ENCODE measurements around a stretch of chr6.

- PRO-cap, result no peak
These were observed 70.8 kb downstream of the SOX4 start for GRCh38 chr6:21663887-21665154.

DNA sequence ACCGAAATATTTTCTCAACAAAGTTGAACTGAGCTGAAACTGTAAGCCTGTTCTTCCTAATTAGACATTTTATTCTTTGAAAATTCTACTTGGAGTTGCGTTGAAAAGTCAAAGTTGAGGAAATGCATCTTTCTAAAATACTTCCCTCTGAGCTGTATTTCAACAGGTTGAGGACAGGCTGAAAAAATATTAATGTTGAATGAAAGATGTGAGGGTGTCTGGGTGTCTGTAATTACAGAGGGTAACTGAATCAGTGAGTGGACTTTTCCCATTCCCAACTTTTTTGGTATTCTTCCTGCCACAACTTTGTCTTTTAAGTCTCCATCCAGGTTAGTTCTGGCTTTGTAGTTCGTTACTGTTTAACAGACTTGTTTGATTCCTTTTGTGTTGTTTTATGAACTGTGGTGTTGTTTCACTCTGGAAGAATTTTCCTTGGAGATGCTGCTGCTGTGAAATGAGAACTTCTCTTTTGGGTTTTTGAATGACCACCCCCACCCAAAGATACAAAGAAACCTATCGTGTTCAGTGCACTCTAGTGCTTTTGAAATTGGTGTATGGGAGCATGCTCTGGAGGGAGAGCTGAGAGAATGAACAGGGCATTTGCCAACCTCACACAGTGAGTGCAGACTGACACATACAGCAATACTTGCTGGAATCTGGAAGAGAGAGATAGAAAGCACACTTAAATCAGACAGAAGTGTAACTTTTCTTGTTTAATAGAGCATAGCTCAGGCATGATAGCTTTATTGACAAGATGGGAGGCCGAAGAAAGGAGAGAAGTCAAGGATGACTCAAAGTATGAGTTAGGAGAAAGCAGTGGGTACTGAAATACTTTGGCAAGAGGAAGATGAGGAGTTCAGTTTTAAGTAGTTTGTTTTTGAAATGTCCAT, 293.0 kb downstream of the SOX4 start:
- PRO-cap, result no peak

- PRO-cap, result no peak
These were observed 342.9 kb downstream of the PRL start for GRCh38 chr6:21953717-21954580.

DNA sequence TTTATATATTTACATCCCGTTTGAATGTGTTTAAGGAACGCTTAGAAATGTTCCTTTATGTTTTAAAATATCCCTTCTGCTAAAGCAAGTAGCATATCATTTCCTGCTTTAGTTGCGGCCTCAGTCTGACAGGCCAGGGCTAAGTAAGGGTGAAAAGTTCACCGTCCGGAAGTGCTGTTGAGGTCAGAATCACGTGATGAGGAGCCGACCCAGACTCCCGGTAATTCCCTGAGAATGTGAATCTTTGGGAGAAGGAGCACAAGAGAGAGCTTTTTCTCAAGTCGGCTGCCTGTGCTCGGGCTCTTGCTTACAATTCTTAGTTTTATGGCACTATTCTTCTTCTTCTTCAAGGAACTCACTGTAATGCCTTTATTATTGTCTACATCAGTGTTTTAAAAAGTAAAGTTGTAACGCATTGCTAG, 309.4 kb downstream of the PRL start:
- PRO-cap, result unidirectional peak, plus-strand start at position 239 of the sequence

DNA sequence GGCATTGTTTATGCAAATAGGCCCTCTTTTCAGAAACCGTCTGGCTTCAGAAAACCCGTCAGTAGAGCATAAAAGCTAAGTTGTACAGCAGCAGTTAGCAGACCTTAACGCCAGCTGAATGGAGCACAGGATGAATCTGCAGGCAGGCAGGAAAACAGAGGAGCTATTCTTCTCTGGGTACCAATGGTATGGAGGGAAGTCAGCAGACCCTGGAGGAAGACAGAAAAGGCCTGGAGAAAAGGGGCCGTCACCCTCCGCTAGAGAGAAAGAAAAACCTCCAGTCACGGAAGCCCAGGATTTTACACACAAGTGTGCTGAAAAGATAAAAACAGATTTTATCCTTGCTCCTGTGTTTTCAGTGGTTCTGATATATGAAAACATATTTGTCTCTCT, 215.7 kb downstream of the HDGFL1 start:
- PRO-cap, result no peak

DNA sequence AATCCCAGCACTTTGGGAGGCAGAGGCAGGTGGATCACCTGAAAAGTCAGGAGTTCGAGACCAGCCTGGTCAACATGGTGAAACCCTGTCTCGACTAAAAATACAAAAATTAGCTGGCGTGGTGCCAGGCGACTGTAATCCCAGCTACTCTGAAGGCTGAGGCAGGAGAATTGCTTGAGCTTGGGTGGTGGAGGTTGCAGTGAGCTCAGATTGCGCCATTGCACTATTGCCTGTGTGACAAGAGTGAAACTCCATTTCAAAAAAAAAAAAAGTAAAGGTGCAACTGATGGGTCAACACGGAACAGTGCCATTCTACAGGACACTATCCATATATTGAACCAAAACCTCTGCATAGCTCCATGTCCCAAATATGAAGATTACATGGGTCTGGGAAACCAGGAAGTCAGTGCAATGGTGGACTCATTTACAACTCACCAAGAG, 673.3 kb downstream of the HDGFL1 start:
- PRO-cap, result no peak

DNA sequence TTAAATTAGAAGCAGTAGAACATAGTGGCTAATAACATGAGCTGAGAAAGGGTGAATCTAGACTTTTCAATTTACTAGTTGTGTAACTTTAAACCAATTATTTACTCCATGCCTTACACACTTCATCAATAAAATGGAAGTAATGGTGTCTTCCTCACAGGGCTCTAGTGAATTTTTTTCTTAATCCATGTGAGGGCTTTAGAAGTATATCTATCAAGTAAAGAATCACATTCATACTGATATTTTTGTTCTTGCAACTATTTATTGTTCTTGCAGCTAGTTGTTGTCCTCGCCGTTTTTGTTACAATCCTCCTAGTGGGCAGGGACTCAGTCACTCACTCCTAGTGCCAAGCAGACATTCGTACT, 30.4 kb downstream of the NRSN1 start:
- PRO-cap, result no peak

GRCh38 chr6:24504695-24505050, 9.9 kb downstream of the ALDH5A1 start:
- PRO-cap, result no peak

- PRO-cap, result no peak
These were observed 22.7 kb downstream of the ALDH5A1 start for GRCh38 chr6:24517424-24517929.

DNA sequence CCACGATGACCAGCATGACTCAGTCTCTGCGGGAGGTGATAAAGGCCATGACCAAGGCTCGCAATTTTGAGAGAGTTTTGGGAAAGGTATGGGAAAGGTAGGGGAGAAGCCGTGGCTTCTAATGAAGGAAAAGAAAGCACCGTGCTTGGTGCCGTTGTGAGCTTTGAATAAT, 268 bp downstream of the ACOT13 start:
- PRO-cap, result bidirectional peak, plus-strand start at position 22 of the sequence, minus-strand start outside the sequence

GRCh38 chr6:24667431-24667820, 549 bp downstream of the ACOT13 start:
- PRO-cap, result bidirectional peak, plus-strand start at chr6:24667579, minus-strand start at chr6:24667549

GRCh38 chr6:24718889-24718965, 227 bp downstream of the C6orf62 start:
- PRO-cap, result no peak

DNA sequence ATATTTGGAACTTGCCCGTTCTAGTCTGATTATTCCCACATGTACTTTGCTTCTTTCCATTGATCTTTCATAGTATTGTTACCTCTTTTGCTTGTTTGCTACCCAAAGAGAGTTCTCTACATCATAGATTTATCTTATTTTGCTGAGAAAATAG, 303 bp upstream of the ARMH2 start:
- PRO-cap, result no peak

GRCh38 chr6:24908727-24909397, 26.9 kb downstream of the RIPOR2 start:
- PRO-cap, result no peak

GRCh38 chr6:24910560-24911490, 24.9 kb downstream of the RIPOR2 start:
- PRO-cap, result no peak

GRCh38 chr6:24911491-24911784, 24.3 kb downstream of the RIPOR2 start:
- PRO-cap, result no peak

DNA sequence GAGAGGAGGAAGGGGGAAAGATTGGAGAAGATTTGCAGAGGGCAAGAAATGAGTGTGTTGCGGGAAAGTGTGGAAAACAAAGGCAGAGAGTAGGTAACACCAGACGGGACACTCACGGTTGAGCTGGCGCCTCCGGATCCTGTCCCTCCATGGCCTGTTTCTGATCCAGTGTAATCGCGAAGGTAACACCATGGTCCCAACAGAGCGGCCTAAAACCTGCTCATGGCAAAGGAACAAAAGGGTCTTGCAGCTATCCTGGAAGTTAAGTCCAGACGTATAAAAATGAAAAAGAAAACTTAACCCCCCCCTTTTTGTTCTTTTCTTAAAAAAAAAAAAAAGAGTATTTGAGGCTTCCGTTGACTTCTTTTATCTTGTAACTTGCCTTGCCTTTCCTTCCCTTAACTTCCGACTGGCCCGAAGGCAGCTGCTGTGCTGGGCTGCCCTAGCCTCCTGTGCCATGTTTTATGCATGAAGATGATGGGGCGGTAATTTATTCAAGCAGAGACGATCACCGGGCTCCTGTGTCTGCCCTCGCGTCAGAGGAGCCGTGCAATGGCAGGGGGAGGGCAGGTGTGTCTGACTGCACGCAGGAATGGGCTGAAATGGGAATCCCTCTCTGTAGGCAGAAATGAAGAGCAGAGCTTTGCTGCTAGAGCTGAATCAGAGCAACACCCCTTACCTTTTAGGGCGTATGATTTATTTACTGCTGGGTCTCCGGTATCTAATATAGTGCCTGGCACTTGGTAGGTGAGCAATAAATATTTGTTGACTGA, 106.2 kb upstream of the RIPOR2 start:
- PRO-cap, result no peak

GRCh38 chr6:25105188-25105754, 169.5 kb upstream of the RIPOR2 start:
- PRO-cap, result no peak

GRCh38 chr6:25175117-25175785, 103.9 kb upstream of the CARMIL1 start:
- PRO-cap, result no peak

GRCh38 chr6:25280750-25281079, 1.5 kb downstream of the CARMIL1 start:
- PRO-cap, result no peak

Data from Metastatic Lung Carcinoma in the Adrenal Gland (tissue), 1 donor.